Measurements from ENCODE around the gene ORC4.

DNA sequence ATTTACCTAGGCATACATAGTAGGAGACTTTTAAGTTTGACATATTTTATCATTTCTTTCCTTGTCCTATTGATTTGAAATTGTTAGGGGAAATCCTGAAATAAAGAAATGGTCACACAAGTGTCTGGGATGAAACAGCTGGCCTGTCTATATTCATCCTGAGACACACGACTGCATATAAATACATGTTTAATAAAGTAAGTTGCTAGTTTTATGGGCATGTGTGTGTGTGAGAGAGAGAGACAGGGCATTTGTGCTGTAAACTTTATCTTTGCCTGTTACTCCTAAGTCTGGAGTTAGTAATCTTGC is 1.3 kb downstream of the ZEB2 start:
- PRO-cap: no peak
- RRBS: no CpG with 5 or more reads among the region's 1 CpG

- PRO-cap: no peak
- RRBS: no CpG with 5 or more reads among the region's 4 CpGs
Observed at GRCh38 chr2:144597369-144597896, 77.5 kb upstream of the ZEB2 start.

GRCh38 chr2:144698056-144698578 is 178.2 kb upstream of the ZEB2 start:
- PRO-cap: unidirectional peak, plus-strand start at chr2:144698334
- RRBS: no CpG with 5 or more reads among the region's 4 CpGs

- PRO-cap: no peak
- RRBS: no CpG with 5 or more reads among the region's 23 CpGs
Observed at GRCh38 chr2:144902946-144903467, 383.1 kb upstream of the ZEB2 start.

DNA sequence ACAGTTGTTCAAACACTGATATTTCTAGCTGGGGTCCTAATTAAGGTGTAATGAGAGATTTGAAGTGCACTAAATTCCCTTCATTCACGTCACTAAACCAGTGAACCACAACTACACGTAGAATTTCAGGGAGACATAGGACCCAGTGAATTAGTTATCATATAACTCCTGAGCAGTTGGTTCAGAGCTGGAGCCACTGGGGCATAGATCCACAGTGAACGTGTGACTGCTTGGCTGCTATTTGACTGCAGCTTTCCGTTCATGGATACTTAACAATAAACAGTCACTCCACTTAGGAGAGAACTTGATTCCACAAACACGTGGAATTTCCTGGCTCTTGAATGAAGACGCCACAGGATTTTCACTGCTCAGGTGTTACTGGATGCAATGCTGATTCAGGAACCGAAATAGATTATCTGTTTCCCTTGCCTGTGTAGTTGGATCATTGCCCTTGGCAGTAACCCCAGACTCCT is 679.1 kb upstream of the ZEB2 start:
- PRO-cap: no peak
- RRBS: no CpG with 5 or more reads among the region's 7 CpGs

- PRO-cap: no peak
- RRBS: no CpG with 5 or more reads among the region's 4 CpGs
Observed at GRCh38 chr2:146540402-146541187, 1304.2 kb upstream of the ACVR2A start.

- PRO-cap: no peak
- RRBS: no CpG with 5 or more reads among the region's 8 CpGs
Observed at GRCh38 chr2:147663160-147664502, 181.2 kb upstream of the ACVR2A start.

- PRO-cap: bidirectional peak, plus-strand start at chr2:148021095, minus-strand start at chr2:148020761
- RRBS: no CpG with 5 or more reads among the region's 22 CpGs
Observed at GRCh38 chr2:148020554-148020813, at the start of gene ORC4. ORC4 (minus strand) TSS chr2:148020737.

- PRO-cap: no peak
- RRBS: no CpG with 5 or more reads among the region's 4 CpGs
Observed at GRCh38 chr2:148646352-148646707, 1.8 kb downstream of the EPC2 start.

- PRO-cap: no peak
- RRBS: no CpG with 5 or more reads among the region's 4 CpGs
Observed at GRCh38 chr2:148764784-148765404, 110.1 kb upstream of the KIF5C start.

- PRO-cap: no peak
- RRBS: no CpG with 5 or more reads among the region's 3 CpGs
Observed at GRCh38 chr2:148877324-148877925, 2.4 kb downstream of the KIF5C start.

- PRO-cap: no peak
- RRBS: no CpG with 5 or more reads among the region's 3 CpGs
Observed at GRCh38 chr2:149437669-149437942, 107.2 kb downstream of the LYPD6 start.

- PRO-cap: no peak
- RRBS: no CpG with 5 or more reads among the region's 5 CpGs
Observed at GRCh38 chr2:150141091-150142026, 346.1 kb downstream of the RND3 start.

DNA sequence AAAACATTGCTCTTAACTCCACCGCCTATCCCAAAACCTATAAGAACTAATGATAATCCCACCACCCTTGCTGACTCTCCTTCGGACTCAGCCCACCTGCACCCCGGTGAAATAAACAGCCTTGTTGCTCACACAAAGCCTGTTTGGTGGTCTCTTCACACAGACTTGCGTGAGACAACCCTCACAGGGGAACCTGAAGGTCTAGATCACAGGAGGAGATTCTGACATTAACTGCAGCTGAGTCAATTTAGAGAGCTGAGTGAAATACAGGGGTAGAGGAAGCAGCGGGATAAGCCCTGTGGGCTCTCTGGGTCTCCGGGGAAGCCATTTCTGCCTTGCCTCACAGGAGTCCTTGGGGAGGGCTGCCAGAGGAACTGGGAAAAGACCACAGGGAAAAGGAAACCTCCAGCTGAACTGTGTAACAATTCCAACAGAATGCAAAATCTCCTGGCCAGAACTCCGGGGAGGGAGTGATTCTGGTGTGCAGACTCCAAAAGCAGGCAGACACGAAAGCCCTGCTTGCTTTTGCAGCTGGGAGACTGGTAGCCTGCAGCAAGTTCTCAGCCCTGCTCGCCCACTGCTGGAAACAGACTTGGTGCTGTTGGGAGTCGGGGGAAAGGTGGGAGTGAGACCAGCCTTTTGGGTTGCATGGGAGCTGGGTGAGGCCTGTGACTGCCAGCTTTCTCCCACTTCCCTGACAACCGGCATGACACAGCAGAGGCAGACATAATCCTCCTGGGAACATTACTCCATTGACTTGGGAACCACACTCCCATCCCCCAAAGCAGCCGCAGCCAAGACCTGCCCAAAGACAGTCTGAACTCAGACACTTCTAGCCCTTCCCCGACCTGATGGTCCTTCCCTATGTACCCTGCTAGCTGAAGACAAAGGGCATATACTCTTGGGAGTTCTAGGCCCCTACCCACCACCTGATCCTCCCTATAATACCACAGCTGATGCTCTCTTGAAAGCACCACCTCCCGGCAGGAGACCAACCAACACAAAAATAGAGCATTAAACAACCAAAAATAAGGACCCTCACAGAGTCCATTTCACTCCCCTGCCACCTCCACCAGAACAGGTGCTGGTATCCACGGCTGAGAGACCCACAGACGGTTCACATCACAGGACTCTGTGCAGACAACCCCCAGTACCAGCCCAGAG is 26.0 kb upstream of the NMI start:
- PRO-cap: no peak
- RRBS: 37% methylated on average over 3 of the region's 16 CpGs

DNA sequence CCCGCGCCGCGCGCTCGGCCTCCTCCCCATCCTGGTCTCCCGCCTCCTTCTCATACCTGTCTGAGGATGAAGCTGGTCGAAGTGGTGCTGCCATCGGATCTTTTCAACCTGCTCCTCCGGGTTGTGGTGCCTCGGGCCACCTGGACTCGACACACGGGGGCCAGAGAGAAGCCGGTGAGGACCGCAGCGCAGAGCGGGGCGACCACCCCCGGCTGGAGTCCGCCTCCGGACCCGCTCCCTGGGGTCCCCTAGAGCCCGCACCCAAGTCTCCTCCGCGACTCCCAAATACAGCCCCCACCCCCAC is 618 bp downstream of the CACNB4 start:
- PRO-cap: no peak
- RRBS: 2% methylated on average over 17 of the region's 25 CpGs

DNA sequence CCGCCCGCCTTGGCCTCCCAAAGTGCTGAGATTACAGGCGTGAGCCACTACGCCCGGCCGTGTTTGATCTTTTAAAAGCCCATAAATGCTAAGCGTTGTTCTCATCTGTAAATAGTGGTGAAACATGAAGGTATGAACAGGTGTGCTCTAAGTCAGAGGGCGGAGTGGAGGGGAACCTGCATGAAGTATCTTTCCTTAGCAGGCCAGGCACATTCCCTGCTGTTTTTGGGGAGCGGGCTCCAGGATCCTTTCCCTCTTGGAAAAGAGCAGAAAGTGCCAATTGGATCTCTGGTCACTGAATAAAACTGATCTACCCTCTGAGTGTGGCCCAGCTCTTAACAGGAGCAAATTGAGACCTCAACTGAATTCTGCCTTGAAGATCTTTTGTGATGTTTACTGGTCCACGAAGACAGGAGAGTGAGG is 67.2 kb downstream of the FMNL2 start:
- PRO-cap: no peak
- RRBS: no CpG with 5 or more reads among the region's 10 CpGs

DNA sequence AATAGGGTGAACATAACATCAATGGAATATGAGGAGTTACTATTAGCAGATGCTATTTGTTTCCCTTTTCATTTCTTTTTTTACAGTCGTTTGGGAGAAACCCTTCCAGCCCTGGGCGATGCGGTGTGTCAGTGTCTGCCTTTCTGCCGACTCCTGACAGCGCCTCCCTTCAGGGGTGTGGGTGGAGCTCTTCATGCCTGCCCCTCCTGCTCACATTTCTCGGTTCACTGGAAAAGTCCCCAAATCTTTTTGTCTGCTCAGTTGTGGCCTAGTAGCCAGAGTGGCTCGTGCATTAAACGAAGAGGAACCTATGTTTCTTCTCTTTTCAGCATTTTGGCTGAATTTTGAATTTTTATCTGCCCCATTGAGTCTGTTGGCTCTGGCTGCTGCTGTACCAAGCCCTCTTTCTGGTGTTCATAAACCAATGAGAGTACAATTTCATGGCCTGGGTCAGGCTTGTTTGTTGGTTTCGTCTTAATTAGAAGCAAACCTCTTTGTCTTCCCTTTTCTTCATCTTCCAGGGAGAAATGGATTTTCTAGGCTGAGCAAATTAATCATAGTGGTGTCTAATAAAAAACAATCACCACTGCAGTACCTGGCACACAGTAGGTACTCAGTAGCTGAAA is 72.4 kb downstream of the FMNL2 start:
- PRO-cap: bidirectional peak, plus-strand start at position 260 of the sequence, minus-strand start at position 155 of the sequence
- RRBS: no CpG with 5 or more reads among the region's 9 CpGs

DNA sequence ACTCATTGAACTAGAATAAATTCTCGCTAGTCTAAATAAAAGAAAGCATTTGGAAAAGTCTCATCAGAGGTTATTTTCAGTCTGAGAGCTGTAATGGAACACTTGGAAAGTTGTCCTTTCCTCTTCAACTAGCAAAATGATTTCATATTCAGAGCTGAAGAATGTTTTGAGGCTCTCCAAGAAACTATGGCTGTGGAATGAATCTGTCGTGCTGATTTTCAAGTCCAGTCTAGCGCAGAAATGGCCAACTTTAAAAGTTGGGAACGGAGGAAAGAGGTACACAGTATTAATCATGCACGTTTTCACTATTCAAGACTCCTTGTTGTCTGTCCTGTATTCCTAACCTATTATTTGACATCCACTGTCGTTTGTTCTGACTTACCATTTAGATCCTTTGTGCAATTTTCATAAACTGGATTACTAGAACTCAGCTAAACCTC is 182.5 kb downstream of the PRPF40A start:
- PRO-cap: no peak
- RRBS: no CpG with 5 or more reads among the region's 6 CpGs

GRCh38 chr2:152577627-152577949 is 139.7 kb downstream of the PRPF40A start:
- PRO-cap: no peak

GRCh38 chr2:152826918-152827444 is 108.6 kb downstream of the ARL6IP6 start:
- PRO-cap: no peak
- RRBS: no CpG with 5 or more reads among the region's 3 CpGs

All from kidney (tissue), 2 donors.